Mesenchymal stem cell of adipose (primary cell): ENCODE data around the genes ATRNL1, HSPA12A and SLC18A2.

DNA sequence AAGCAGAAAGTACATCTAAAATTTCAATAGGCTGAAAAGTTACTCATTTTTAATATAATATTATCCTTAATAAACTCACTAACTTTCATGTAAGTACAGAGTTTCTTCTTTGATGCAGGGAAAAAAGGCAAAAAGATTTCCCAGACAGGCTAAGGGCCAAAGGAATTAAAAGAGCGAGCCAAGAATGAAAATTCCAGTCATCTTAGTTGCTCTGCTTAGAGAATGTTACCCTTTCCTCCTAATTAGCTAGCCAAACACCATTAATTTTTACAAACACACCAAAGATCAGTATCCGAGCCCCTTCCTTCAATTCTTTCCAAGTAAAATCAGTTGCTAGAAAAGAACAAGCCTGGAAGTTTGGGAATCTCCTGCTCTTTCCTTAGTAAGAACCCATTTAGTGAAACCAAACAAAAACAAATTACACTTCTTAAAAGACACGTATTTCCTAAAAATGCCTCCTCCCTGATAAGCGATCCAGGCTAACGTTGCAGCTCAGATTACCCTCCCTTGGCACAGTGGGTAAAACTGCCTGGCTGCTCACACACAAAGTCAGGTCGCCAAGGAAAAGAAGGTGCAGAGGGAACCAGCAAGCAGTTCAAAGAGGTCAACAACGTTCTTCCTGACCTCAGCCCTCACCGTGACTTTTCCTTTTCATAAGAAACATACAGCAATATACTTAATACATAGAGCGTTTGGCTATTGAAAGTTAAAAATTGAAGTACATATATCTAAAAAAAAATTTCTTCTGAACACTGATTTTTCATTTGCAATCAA, 57.2 kb upstream of the ABLIM1 start:
- CAGE, long polyA plus RNA, result no peak

- CAGE, long polyA plus RNA, result no peak
Measured at GRCh38 chr10:114779689-114780171, 41.9 kb upstream of the FHIP2A start.

GRCh38 chr10:114810990-114811253, 10.7 kb upstream of the FHIP2A start:
- CAGE, long polyA plus RNA, result no peak

GRCh38 chr10:114861988-114862929, 40.7 kb downstream of the FHIP2A start:
- CAGE, long polyA plus RNA, result no peak

DNA sequence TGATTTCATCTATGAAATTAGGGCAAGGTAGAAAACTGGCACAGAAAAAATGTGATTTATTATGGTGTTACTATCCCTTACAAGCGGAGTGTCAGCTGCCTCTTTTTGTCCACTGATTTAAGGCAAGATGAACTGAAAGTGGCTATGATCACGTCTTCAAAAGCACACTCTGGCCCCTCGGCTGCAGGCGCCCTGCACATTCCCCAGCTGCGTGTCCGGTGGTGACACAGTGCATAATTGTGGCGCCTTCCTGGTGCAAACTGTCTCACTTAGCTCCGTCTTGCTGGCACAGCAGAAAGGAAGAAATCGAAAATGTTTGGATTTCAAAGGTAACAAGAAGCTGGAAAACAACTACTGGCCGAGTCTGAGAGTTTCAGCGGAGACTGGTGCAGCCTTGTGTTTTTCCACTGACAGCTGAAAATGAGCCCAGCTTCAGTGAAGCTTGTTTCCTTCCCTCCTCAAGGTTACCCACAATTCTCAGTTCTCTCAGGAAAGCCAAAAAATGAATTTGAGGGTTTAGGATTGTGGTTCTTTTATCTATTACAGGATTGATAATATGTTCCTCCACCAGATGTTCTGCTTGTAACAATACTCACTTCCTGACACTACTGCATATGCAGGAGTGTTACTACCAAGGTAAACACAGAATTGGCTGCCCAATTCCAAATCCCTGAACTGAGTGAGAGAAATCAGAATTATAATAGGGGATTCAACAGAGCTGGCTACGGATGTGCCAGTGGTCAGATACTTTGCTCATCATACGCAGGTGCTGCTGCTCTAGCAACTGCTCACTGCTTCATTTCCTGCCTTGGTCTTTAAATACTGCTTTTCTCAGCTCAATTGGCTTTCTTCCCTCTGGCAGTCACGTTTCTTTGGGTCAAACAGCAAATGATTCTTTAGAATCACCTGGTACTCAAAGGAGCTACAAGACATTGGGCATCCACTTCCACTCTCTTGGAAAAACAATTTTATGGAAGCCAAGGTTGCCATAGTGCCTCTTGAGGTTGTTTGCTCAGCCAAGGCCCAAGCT, 63.7 kb downstream of the TRUB1 start:
- CAGE, long polyA plus RNA, result no peak

DNA sequence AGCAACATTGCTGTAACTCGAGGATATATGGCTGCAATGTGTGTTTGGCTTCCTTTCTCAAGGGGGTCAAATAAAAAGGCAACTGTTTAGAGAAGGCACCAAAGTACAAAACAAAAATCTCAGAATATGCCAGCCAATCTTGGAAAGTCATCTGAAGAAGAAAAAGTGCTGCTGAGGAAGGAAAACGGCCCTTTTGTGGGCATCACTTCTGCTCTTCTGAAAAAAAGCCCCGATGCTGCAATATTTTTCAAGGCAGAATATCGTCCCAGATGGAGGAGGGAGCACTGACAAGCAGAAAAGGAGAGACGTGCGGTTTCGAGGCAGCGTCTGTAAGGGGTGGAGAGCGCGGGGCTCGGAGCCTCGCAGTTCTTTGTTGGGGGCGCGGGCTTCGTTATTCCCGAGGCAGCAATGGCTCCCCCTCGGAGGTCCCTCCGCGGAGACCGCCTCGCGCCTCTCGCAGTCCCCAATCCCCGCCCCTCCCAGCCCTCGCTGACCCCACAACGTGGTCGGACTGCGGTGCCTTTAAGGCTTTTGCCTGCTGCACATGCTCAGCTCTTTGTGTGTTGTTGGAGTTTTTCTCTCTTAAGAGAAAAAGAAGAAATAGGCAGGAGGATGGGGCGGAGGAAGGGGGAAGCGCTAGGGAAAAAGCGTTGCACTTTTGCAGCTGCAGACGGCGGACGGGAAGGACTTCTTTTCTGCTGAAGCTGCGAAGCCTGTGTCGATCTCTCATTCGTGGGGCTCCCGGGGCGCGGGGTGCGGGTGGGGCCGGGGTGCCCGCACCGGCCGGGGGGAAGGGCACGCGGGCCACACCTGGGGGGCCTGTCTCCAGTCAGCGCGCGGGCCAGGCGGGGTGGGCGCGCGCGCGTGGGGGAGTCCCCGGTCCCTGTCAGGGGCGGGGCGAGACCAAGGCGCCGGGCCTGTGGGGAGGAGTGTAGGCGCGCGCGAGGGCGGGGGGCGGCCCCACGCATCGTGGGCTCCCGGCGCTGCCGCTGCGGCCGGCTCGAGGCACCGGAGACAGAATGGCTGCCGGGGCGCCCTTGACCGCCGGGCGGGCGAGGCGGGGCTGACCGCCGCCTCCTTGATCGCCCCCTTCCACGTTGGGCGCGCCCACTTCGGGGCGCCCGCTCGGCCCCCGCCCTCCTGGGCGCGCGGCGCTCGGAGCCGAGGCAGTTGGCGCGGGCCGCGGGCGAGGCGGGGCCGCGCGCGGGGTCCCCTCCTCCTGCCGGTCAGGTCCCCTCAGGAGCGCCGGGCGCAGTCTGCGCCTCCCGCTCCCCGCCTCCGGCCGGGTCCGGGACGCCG, at the start of gene ATRNL1:
Gene ATRNL1 (plus strand): TSS at position 1,169 of the 1,299 bp plus-strand sequence.
- CAGE, long polyA plus RNA, result no peak

DNA sequence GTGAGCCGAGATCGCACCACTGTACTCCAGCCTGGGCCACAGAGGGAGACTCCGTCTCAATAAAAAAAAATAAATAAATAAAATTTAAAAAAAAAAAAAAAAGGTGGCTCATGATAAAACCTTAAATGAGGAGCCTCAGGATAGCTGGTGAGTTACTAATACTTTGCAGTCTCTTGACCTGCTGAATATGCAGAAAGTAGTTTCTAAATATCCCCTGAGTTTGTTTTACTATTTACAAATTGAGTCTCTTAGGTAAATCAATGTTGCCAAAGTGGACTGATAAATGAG, 79.1 kb downstream of the GFRA1 start:
- CAGE, long polyA plus RNA, result no peak

DNA sequence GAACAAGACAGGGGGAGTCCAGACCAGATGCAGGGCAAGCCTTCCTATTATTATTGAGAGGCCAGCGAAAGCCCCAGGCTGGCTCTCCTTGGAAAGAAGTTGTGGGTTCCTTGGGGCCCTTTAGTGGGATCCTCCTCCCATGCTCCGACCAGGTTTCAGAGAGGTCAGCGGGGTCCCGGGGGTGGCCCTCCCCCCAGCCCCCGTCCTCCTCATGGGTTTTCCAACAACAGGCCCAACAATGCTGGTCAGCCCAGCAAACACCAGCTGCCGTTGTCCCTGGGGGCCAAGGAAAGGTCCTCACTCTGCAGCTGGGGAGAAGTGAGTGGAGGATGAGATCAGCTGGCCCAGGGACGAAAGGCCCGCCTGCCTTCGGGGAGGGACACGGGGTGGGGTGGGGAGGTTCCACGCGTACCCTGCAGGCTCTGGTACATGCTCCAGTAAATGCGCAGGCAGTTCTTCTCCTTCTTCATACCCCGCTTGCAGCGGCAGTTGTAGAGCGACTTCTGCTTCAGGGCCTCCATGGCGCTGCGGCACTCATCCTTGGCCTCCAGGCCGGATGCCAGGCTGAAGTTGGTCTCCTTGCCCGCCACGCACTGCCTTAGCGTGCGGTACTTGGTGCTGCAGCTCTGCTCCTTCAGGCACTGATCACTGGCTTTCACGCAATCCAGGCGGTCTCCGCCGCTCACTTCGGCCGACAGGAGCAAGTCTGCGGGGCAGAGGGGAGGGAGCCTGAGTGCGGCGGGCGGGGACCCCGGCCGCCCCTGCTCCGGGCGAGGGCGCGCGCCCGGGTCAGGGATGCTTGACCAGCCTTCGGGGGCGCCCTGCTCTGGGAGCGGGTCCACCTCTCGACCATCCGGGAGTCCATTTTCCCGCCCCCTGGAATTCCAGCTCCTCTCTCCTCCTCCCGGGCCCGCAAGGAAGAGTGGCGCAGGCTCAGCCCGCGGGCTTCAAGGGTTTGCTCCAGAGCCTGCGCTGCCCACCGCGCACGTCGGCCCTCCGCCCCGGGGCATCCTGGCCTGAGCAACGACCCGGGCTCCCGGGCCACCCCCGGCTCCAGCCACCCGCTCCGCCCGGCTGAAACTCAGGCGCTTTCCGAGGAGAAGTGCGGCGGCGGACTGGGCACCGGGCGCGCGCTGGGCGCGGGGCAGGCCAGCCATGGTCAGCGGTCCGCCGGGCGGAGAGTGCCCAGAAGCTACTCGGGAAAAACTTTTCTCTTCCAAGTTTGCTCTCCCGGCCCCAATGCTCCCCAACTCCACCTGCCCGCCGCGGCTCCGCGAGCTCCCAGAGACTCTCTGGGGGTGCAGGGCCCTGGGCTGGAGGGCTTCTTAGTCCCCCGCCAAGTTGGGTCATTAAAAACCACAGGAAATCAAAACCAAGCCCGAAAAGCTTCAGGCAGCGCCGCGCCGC, 2.1 kb downstream of the GFRA1 start:
- CAGE, long polyA plus RNA, result no peak

DNA sequence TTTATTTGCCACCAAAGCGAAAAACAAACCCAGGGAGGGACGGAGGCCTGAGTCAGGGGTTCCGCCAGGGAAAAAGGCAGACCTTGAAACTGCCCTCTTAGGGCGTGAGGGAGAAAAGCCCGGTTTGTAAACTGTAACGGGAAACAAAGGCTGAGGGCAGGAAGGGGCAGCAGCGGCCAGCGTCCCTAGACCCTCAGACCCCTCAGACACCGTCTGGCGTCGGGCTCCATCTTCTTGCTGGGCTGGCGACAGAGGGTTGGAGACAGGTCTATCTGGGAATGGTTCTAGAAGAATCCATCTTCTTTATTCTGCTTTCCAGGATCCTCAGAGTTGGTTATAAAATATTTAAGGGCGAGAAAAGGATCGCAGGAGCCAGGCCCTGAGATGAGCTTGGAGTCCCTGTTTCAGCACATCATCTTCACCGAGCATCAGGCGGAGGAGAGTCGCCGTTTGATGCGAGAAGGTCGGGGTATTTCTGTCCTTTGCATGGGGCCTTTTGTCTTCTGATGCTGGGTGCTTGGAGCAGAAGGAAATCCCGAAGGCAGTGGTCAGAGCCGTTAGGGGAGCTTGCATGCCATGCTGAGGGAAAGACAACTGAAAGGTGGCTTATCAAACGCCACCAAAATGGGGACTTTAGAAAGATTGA, 503 bp downstream of the CCDC172 start:
- CAGE, long polyA plus RNA, result no peak

- CAGE, long polyA plus RNA, result no peak
Measured at GRCh38 chr10:116548097-116548639, 2.4 kb downstream of the PNLIP start.

DNA sequence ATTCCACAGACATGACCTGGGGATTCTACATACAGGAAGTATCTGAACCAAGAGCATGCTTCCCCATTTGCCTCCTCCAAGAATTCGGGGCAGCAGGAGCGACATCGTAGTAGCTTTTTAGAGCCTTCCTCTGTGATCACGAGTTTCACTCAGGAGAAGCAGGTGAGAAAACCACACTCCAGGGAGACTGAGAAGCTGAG, 18.4 kb upstream of the C10orf82 start:
- CAGE, long polyA plus RNA, result no peak

DNA sequence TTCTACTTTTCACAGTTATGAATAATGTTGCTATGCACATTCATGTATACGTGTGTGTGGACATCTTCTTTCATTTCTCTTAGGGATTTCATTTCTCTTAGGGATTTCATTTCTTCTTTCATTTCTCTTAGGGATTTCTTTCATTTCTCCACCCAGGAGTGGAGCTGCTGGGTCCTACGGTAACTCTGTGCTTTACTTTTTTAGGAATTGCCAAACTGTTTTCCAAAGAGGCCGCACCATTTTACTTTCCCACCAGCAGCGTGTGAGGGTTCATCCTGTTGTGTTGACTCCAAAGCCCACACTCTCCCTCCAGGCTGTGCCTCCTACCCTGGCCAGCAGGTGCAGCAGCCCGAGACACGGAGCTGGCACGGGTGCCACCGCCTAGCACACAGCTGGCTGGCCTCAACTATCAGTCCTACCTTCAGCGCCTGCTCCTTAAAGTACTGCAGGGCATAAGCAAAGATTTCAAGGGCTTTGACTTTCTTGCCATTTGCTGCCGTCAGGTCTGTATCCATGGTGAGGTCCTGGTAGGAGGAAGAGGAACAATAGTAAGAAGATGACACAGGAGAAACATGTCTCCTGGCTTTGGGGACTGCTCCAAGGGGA, 28.6 kb upstream of the C10orf82 start:
- CAGE, long polyA plus RNA, result no peak

GRCh38 chr10:116742388-116743565, at the start of gene HSPA12A:
HSPA12A (minus strand) TSS chr10:116742566.
- CAGE, long polyA plus RNA, result no peak

DNA sequence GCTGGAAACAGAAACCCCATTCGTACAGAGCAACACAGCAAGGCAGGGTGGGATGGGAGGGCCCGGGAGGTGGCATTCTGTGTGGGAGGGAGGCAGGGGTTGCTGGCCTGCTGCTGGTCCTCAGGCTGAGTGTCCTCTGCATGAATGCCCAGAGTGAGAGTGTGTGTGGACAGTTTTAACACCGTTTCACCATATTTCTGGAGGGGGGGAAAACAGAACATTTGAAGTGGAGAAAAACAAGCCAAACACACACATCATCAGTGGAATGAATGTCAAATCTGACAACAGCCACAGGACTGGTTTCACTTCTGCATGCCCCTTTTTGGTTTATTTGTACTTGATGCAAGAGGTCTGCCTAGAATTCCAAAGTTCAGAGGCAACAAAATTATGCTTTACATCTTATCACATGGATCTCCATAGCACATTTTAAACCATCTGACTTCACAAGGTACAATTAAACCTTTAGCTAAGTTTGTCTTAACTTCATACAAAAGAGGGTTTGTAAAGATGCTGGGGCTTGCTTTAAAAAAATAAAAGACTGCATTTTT, 11.0 kb upstream of the ENO4 start:
- CAGE, long polyA plus RNA, result no peak

DNA sequence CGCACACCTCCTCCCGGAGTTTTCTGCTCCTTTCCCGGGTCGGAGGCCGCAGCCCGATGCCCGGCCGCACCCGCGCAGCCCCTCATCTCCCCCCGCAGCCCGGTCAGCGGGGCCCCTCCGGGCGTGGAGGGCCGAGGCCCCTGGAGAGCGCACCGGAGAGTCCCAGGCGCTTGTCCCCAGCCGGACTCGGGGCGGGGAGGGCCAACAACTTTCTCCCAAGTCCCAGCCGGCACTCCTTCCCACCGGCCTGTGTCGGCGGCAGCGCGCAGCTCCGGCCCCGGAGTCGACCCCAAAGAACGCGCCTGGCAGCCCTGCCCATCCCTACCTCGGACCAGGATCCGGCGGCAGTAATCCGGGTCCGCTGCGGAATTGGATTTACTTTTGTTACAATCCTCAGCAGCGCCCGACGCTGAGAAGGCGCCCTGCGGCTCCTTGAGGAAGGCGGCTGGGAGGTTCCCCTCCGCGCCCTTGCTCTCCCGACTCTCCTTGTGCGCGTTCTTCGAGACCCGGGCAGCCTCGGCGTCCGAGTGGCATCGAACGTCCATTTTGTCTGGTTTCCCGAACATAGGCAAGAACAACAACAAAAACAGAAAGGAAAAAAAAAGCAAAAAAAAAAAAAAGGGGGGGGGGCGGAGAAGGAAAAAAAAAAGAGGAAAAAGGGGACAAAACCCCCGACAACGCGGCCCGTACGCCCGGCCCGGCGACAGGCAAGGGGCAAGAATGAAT, 416 bp downstream of the VAX1 start:
- CAGE, long polyA plus RNA, result no peak

DNA sequence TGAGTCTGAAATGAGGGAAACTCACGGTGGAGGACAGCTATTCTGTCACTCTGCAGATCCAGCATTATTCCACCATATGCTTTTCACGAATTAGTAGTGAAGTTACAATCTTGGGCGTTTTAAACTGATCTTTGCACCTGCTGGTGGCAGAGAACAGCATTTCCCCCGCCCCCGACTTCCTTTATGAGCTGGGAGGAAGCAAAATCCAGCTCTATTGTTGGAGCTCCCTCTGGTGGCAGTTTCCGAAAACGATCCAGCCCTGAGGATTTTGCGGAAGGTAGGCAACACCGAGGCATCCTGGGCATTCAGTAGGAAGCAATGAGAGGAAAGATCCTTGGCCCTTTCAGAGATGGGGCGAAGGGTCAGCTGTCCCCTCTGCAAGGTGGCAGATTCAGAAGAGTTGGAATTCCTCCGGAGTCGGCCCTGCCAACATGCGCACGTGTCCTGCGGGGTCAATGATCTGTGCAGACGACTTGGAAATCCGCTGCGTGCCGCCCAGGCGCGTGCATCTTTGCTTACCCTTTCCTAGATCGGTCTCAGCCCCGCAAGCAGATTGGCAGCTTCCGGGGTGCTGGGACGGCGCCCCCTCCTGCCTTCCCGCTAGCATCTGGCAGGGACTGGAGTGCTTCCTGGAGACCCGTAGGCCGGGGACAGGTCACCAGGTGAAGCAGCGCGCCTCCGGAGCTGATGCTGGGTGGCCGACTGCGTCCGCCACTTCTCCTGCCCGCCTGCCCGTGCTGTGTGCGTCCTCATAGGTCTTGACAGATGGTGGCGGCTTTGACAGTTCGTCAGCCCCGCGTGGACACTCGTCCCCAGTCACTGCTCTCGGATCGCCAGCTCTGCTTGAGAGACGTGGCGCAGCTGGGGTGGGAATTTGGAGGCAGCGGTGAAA, 22.2 kb upstream of the KCNK18 start:
- CAGE, long polyA plus RNA, result no peak

DNA sequence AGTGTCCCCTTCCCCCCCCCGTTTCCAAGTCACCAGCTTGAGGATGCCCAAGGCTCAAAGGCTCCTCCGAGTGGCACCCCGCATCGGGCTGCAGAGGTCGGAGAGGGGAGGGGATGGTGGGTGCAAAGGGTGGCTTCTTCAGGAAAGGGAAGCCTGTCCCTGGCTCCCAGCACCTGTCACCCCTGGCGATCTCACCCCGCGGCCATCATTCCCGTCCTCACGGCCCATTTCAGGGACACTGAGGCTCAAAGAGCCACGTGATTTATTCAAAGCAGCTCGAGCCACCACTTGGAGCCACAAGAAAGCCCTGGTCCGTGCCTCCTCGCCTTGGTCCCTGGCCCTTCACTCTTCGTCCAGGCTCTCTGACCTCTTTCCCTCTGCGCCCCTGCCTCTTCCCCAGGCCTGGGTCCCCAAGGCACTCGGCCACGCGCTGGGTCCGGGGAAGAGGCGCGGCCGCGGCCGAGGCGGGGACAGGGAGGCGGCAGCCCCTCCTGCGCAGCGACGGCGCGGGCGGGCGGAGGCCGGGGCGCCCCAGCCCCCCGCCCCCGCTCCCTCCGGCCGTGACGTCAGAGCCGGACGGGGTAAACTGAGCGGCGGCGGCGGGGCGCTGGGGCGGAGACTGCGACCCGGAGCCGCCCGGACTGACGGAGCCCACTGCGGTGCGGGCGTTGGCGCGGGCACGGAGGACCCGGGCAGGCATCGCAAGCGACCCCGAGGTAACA, at the start of gene SLC18A2:
Gene SLC18A2 (plus strand): TSS at position 610 of the 722 bp plus-strand sequence.
- CAGE, long polyA plus RNA, result no peak

- CAGE, long polyA plus RNA, result no peak
Measured at GRCh38 chr10:117289954-117290391, 49.1 kb downstream of the SLC18A2 start.

DNA sequence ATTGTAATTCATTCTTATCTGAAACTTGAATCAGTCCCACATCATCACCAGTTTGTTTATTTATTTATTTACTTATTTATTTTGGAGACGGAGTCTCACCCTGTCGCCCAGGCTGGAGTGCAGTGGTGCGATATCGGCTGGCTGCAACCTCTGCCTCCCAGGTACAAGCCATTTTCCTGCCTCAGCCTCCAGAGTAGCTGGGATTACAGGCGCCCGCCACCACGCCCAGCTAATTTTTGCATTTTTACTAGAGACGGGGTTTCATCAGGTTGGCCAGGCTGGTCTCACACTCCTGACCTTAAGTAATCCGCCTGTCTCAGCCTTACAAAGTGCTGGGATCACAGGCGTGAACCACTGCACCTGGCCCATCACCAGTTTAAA, 4.1 kb downstream of the PDZD8 start:
- CAGE, long polyA plus RNA, result no peak

- CAGE, long polyA plus RNA, result no peak
Measured at GRCh38 chr10:117461793-117462206, 80.7 kb upstream of the EMX2 start.